H9 (cell line): ENCODE measurements around the genes FAM171A2, ACBD4, HEXIM2 and SPATA32.

DNA sequence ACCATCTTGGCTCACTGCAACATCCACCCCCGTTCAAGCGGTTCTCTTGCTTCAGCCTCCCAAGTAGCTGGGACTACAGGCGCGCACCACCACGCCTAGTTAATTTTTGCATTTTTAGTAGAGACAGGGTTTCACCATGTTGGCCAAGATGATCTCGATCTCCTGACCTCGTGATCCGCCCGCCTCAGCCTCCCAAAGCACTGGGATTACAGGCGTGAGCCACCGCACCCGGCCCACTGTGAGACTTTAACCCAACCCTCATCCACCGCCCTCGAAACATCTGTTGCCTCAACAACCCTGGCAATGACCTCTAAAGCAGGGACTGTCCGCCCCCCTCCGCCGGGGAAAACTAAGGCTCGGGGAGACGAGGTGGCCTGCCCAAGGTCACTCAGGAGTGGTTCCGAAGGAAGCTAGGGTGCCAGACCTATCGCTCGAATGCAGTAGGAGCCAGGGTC lies 890 bp downstream of the SLC25A39 start:
- PRO-cap = unidirectional peak, plus-strand start at position 387 of the sequence

DNA sequence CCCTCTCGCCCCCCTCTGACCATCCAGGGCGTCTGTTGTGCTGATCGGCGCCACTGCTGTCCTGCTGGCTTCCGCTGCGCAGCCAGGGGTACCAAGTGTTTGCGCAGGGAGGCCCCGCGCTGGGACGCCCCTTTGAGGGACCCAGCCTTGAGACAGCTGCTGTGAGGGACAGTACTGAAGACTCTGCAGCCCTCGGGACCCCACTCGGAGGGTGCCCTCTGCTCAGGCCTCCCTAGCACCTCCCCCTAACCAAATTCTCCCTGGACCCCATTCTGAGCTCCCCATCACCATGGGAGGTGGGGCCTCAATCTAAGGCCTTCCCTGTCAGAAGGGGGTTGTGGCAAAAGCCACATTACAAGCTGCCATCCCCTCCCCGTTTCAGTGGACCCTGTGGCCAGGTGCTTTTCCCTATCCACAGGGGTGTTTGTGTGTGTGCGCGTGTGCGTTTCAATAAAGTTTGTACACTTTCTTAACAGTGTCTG lies 7.6 kb downstream of the GRN start:
- PRO-cap = no peak

DNA sequence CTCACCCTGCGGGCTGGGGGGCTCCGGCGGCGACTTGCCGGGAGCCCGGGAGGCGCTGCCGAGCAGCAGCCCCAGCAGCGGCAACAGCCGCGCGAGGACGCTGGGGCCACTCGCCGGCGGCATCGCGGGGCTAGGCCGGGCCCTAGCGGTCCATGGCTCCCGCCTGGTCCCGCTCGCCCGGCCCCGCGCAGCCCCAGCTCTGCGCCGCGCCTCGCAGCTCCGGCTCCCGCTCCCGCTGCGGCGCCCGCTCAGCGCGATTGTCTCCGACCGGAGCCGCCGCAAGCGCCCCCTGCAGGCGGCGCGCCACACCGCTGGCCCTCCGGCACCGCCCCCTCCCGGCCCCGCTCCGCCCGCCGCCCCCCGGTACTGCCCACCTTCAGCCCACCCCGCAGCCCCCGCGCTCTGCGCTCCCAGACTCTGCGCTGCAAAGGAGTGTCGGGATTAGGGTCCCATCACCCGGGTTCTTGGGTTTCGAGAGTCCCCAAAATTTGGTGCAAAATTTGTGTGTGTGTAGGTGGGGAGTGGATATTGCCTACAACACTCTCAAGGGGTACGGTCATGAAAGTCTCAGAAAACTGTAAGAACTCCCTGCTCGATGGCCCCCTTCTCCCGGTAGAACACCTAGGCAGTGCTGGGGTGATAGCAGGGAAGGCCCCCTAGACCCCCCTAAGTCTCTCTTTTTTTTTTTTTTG lies at the start of gene FAM171A2:
Gene FAM171A2 (minus strand): TSS at position 262 of the 692 bp plus-strand sequence.
- PRO-cap = unidirectional peak, minus-strand start at position 262 of the sequence

GRCh38 chr17:44529838-44530290 lies 26.7 kb upstream of the GPATCH8 start:
- PRO-cap = unidirectional peak, plus-strand start at chr17:44529984

DNA sequence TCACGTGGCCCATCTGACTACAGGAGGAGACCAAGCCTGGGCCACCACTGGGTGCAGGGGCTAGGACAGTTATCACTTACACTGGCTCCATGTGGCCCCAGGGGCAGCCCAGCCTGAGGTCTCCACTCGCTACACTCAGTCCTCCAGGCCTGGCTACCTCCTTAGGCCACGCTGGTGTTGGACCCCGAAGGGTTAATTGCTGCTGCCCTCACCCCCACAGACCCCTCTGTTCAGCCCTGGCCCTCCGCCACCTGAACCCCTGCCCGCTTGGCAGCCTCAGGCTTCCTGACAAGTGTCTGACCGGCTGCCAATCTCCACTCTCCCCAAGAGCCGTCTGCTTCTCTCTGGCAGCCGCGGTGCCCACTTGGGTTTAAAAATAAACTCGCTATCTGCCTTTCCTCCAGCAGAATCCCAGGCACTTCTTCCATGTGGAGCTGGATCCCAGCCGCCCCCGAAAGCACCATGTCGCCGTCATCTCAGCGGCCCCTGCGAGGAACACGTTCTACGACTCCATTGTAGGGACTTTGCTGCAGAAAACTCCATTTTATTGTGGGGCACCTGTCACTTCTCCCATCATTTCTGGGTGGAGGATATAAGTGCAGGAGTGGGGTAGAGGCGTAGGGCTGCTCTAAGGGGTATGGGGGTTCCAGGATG lies 27.9 kb downstream of the ADAM11 start:
- PRO-cap = no peak

DNA sequence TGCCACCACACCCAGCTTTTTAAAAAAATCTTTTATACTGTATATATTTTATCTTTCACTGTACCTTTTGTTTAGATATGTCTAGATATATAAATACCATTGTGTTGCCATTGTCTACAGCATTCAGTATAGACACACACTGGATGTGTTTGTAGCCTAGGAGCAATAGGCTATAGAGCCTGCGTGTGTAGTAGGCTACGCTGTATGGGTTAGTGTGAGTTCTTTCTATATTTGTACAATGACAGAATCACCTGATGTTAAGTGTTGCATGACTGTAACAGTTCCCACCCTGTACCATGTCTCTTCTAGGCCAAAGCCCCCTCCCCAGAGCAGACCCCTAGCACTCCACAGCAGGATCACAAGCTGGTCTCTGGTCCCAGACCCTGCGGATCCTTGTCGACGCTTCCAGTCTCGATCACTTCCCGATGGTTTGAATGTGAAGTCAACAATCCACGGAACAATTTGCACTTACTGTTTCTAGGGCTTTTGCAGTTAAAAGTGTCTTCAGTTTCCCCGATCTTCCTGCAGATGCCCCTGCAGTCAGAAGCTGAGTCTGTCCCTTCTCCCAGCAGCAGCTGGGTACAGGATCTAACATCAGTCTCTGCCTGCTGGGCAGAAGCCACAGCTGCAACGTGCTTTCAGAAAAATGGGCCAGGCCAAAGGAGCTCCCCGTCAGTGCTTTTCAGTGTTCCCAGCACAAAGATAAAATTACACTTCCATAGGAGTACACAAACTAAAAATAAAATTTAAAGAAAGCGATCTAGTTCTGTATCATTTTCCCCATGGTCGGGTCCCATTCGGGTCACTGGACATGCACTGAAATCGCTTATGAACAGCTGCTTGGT lies 35.3 kb downstream of the ADAM11 start:
- PRO-cap = no peak

DNA sequence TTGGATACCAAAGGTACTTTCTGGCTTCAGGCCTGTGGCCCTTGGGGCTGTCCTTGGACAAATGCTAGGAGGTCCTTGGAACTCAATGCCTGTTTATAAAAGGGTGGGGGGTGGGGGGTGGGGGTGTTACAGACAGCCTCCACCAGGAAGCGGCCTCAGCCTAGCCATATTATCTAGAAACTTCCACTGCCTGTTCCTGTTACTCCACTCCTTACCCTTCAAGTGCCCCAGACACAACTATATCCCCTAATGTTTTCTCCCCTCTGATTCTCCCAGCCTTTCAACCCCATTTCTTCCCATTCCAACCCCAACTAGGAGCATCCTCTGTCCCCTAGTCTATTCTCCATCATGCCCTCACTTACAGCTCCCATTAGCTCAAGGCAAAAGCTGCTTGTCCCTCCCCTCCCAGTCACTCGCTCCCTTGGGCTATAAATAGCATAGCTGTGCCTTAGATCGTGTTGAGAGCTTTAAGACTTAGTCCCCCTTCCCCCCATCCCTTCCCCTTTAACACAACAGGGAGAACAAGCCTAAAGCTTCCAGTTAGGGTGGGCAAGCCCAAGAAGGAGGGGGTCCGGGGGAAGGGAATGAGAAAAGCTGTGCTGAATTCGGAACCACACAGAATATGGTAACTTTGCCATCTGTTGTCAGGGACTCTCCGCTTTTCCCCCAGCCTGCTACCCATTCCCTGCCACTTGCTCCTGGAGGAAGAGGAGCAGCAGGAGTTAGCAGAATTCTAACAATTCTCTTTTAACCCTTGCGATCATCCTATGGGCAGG lies 5.1 kb upstream of the HIGD1B start:
- PRO-cap = no peak

DNA sequence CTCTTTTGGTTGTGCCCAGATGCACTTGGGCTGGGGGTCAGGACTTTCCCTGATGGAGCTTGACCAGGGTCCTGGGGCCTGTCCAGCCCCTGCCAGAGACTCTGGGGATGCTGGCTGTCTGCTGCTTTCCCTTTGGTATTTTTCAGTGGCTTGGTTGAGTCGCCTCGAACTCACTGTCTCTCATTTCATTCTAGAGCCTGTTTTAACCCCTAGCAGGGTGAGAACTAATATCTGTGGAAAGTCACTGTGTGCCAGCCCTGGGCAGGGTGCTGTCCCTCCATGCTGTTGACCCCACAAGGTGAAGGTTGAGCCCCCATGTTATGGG lies 33.0 kb downstream of the DCAKD start:
- PRO-cap = no peak

- PRO-cap = no peak
Measured at GRCh38 chr17:45103248-45104085, 28.8 kb downstream of the PLCD3 start.

GRCh38 chr17:45123890-45124338 lies 8.4 kb downstream of the PLCD3 start:
- PRO-cap = no peak

GRCh38 chr17:45127778-45128503 lies 4.4 kb downstream of the PLCD3 start:
- PRO-cap = no peak

DNA sequence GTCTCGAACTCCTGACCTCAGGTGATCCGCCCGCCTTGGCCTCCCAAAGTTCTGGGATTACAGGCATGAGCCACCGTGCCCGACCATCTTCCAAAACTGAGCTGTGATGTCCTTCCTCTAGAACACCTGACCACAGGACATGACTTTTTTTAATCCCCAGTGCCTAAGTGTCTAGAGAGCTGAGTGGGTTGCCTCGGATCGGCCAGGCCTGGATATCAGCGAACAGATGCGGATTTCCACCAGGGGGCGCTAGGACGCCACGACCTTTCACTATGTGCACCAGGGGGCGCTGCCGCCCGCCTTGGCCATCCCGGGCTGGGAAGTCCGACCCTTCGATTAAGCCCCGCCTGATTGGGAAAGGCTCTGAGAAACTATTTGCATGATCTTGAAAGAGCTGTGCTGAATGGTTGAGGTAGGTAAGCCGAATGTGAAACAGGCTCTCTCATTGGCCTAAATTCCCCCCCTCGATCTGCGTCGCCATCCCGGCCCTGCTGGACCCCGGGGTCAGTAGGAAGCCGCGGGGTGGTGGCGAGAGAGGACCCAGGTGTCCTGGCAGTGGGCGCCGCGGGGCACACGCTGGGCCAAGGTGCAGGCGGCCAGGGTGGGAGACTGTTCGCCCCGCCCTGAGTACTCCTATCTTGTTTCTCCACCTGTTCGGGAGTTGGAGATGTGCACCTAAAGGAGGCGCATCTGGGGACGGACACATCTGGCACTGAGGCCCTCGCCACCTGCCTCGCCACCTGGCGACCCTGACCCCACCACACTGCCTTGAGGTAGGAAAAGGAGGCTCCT lies at the start of gene ACBD4:
Gene ACBD4 (plus strand): TSS at position 507 of the 792 bp plus-strand sequence.
- PRO-cap = unidirectional peak, plus-strand start at position 510 of the sequence

DNA sequence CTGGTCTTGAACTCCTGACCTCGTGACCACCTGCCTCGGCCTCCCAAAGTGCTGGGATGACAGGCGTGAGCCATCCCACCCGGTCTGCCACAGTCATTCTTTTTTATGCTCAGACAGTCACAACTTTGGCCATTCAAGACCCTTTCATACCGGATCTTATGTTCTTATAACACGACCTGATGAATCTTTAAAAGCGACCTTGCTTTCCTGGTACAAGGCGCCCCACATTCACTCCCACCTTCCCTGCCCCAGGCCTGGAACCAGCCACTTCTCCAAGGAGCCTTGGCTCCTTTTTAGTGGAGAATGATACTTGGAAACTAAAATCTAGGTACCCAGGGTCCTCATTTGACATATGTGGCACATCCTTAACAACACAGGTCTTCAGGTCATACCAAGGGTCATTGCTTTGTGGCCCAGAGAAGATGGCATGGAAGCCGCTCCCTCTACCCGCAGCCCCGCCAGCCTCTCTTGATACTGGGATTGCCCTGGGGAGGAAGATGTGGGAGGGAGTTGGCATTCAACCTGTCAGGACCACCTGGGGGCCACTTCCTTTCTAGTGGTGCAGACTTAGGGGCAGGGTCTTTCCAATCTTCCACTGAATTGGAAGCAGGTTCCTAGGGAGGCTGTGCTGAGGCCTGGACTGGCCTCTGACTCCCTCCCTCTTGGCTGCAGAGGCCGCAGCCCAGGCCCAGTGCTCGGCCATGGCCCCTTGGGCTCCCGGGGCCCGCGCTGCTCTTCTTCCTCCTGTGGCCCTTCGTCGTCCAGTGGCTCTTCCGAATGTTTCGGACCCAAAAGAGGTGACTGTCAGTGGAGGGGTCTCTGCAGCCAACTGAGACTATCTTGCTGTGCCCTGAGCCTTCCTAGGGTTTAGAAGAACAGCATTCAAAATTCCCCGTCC lies 5.3 kb upstream of the HEXIM1 start:
- PRO-cap = bidirectional peak, plus-strand start at position 581 of the sequence, minus-strand start at position 343 of the sequence

- PRO-cap = bidirectional peak, plus-strand start at chr17:45160702, minus-strand start at chr17:45160769; bidirectional peak, plus-strand start at chr17:45161117, minus-strand start at chr17:45161501
Measured at GRCh38 chr17:45160230-45161325, 1.1 kb upstream of the HEXIM2 start.

GRCh38 chr17:45161761-45162176 lies at the start of gene HEXIM2:
Gene HEXIM2, plus strand, starts transcription at chr17:45161875.
- PRO-cap = no peak

DNA sequence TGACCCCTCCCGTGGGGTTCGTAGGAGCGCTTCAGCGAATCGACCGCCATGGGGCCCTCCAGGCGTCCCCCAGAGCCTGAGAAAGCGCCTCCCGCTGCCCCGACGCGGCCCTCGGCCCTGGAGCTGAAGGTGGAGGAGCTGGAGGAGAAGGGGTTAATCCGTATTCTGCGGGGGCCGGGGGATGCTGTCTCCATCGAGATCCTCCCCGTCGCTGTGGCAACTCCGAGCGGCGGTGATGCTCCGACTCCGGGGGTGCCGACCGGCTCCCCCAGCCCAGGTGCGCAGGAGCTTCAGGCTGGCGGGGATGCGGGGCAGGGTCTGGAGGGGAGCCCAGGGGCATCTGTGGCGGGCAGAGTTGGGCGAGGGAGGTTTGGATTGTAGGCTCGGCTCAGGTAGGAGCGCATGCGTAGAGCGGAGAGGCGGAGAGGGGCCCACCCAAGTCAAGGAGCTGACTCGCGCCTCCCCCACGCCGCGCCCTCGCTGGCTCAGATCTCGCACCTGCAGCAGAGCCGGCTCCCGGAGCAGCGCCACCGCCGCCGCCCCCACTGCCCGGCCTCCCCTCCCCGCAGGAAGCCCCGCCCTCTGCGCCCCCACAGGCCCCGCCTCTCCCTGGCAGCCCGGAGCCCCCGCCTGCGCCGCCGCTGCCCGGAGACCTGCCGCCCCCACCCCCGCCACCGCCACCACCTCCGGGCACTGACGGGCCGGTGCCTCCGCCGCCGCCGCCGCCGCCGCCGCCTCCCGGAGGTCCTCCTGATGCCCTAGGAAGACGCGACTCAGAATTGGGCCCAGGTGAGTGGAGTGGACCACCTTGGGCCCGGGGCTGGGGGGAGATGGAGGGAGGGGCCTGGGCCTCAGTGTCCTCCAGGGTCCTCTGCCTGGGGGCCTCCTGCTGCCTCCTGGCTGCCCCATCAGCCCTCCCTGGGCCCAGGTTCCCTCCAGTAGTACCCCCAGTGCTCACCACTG lies 20.0 kb downstream of the FMNL1 start:
- PRO-cap = no peak

- PRO-cap = no peak
Measured at GRCh38 chr17:45246836-45247300, 15.0 kb downstream of the SPATA32 start.

GRCh38 chr17:45261543-45262742 lies at the start of gene SPATA32:
Gene SPATA32, minus strand, starts transcription at chr17:45262094.
- PRO-cap = bidirectional peak, plus-strand start at chr17:45261778, minus-strand start at chr17:45261722; bidirectional peak, plus-strand start at chr17:45262194, minus-strand start at chr17:45262090

DNA sequence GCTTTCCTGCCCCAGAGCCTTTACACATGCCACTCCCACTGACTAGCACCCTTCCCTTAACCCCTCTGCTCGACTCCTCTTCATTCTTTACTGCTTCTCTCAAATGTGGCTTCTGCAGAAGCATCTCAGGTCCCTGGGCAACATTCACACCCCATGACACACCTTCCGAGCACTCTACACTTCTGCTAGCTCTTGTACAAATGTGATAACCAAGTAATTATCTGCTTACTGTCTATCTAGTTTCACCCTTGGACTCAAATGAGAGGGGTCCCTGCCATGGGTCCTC lies 39.5 kb downstream of the ARHGAP27 start:
- PRO-cap = no peak

GRCh38 chr17:45406197-45406668 lies 26.4 kb downstream of the ARHGAP27 start:
- PRO-cap = no peak